Cardiac muscle cell (in vitro differentiated cells and primary cell): ENCODE results near the gene ADCY5.

DNA sequence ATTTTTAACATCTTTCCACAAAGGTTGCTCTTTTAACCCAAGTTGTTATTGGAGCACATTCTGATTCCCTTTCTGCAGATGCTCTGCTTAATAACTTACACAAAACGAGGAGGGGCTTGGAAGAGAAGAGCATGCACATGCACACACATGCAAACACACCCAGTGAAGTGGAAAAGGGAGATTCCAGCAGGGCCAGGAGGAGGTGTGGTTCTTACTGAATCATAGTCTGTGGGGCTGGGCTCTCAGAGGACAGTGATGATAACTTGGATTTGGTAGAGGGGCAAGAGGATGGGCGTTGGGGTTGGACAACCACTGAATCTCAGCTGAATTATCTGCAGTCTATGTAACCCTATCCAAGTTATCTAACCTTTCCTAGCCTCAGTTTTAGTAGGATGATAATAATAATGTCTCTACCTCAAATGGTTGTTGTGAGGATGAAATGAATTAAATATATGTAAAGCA is 17.7 kb downstream of the PARP14 start:
- RAMPAGE, long total RNA: no peak
- RRBS: no CpG with 5 or more reads among the region's 2 CpGs

DNA sequence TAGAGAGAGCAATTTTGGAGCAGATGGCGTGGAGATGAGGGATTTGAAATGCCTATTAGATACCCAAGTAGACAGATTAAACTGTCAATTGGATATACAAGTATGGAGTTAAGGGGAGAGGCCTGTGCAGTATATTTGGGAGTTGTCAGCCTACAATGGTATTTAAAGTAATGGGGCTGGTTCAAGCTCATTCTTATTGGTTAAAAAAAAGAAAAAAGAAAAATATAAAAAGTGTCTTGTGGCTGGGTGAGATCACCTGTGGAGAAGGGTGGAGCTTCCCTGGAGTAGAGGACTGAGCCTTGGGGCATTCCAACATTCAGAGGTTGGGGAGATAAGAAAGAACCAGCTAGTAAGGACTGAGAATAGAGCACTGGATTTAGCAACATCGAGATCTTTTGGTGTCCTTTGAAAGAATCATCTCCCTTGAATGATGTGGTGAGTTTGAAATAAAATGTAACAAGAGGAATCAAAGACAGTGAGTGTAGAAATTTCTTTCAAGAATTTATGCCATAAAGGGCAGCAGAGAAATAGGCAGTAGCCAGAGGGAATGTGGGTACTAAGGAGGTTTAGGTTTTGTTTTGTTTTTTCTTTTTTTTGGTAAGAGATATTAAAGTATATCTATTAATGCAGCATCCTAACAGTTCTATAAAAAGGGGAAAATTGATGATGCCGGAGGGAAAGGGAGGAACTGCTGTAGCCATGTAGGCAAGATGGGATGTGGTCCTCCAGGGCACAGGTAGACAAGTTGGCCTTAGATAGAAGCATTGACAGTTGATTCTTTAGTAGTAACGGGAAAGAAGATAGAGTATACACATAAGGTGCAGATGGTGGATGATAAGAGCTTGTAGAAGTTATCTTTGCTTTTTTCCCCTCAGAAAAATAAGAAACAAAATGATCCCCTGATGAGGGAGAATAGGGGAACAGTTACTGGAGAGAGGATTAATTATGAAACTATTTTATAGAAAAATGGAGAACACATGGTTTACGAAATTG is 5.4 kb downstream of the SLC49A4 start:
- RAMPAGE, long total RNA: no peak
- RRBS: no CpG with 5 or more reads among the region's 5 CpGs

- RAMPAGE, long total RNA: no peak
- RRBS: no CpG with 5 or more reads among the region's 4 CpGs
Observed at GRCh38 chr3:122880660-122881190, 85.9 kb downstream of the SLC49A4 start.

- RAMPAGE, long total RNA: no peak
- RRBS: no CpG with 5 or more reads among the region's 6 CpGs
Observed at GRCh38 chr3:122969468-122969983, 58.0 kb downstream of the SEMA5B start.

- RAMPAGE, long total RNA: no peak
- RRBS: no CpG with 5 or more reads among the region's 9 CpGs
Observed at GRCh38 chr3:123084642-123085363, 18.0 kb downstream of the PDIA5 start.

DNA sequence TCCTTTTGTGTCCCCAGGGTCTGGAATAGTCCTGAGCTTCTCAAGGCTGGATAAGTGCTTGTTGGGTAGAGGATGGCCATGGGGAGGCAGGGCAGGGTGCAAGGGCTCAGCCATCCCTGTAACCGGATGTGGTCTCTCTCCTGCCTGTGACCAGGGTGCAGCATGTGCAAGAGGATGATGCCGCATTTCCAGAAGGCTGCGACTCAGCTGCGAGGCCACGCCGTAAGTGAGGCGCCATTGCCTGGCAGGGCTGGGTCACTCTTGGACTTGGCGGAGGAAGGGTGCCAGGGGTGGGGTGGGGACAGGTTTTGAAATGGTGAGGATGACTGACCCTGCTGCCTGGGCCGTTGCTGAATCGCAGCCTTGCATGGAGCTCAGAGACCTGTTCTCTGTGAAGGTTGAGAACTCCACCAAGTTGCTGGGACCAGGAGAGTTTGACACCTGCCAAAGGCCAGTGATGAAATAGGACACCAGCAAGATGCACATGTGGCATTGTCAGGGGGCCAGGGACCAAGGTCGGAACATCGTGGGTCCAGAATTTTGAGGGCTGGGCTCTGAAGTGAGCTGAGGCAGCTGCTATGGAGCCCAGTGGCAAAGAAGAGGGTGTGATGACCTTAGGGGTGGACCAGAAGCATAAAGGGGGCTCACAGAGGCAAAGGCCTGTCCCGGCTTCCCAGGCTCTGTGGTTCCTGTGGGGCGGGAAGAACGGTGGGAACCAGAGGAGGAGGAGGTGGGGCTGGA is 49.4 kb downstream of the PDIA5 start:
- RAMPAGE, long total RNA: no peak
- RRBS: no CpG with 5 or more reads among the region's 15 CpGs

DNA sequence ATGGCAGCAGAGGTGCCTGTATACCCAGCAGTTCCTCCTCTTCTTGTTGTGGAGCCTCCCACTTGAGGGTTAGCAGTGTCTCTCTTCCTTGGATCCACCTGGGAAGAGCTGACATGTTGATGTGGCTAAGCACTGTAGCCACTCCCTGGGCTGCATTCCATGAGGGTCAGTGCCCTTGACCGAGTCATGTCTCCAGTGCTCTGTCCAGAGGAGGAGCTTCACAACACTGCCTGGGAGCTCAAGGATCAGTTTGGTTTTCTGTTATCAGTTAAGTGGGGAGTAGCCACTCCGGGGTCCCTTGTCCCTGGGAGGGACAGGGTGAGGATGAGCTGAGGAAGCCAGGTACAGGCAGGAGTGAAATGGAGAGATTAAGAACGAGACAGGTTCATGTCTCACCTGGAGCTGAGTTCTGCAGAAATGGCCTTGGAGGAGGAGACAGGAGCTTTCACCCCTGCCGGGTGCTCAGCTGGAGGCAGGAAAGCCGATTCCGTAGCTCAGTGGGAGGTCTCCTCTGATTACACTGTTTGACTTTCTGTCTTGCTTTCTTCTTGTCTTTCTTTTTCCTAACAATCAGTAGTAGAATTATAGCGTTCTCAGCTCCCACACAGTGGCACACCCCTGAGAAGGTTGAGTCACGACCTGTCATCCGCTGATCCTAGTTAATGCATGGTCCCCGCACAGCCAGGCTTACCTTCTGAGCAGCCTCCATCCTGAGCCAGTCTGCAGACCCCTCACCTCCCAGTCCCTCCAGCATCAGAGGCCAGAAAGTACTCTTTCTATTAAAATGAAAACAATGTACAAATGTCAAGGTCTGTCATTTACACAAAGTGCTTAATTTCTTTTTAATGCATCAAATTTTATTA is 57.8 kb upstream of the SEC22A start:
- RAMPAGE, long total RNA: no peak
- RRBS: no CpG with 5 or more reads among the region's 10 CpGs

DNA sequence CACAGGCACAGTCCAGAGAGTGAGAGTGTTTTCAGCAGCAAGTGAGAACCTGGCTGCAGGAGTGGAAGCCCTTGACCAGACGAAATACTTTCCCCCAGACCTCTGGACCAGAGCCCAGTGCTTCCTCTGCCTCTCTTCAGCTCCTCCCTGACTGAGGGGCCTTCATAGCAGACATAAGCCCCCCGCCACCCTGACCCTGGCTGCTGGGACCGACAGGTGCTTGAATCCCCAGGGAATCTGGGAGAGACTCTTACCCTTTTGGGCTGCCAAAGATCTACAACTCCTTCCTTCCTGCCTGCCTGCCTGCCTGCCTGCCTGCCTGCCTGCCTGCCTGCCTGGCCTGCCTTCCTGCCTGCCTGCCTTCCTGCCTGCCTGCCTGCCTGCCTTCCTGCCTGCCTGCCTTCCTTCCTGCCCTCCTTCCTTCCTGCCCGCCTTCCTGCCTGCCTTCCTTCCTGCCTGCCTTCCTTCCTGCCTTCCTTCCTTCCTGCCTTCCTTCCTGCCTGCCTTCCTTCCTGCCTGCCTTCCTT is 50.2 kb upstream of the SEC22A start:
- RAMPAGE, long total RNA: no peak
- RRBS: no CpG with 5 or more reads among the region's 4 CpGs

- RAMPAGE, long total RNA: no peak
- RRBS: no CpG with 5 or more reads among the region's 13 CpGs
Observed at GRCh38 chr3:123346610-123347281, 102.1 kb downstream of the ADCY5 start.

GRCh38 chr3:123387411-123388094 is 61.3 kb downstream of the ADCY5 start:
- RAMPAGE, long total RNA: no peak
- RRBS: no CpG with 5 or more reads among the region's 3 CpGs

- RAMPAGE, long total RNA: no peak
- RRBS: no CpG with 5 or more reads among the region's 7 CpGs
Observed at GRCh38 chr3:123399819-123400461, 49.0 kb downstream of the ADCY5 start.

GRCh38 chr3:123424400-123425017 is 24.4 kb downstream of the ADCY5 start:
- RAMPAGE, long total RNA: no peak
- RRBS: no CpG with 5 or more reads among the region's 14 CpGs

DNA sequence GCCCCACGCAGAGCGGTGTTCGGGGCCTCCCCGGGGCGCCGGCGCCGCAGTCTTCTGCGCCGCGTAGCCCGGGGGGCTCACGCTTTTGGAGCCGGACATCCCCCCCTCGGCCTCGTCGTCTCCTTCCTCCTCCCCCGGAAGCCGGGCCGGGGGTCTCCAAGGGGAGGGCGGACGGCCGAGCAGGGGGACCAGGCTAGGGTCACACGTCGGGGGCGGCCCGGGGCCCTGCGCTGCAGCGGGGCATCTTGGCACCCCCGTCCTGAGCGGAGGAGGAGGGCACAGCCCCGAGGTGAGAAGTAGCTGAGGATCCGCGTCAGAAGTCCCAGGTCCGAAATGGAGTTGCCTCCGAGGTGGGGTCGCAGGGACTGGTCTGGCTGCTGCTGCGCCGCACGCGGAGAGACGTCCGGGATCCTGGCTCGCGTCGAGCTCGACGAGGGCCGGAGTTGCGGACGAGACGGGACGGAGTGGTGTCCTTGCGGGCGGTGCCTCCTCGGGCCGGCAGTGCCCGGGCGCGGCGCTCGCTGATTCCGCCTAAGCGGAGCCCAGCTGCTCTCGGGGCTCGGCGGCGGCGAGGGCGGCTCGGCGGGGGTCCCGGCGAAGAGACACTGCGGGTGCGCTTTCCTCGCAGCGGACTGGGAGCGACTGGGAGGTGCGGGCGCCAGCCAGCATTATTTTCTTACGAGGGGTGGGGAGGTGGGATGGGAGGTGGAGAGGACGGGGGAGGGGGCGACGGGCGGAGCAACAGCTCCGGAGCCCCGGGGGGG is at the start of gene ADCY5:
TSS of gene ADCY5 (minus strand) at position 644 of the 764 bp plus-strand sequence.
- RAMPAGE, long total RNA: no peak
- RRBS: 2% methylated on average over 42 of the region's 88 CpGs

- RAMPAGE, long total RNA: no peak
- RRBS: 72% methylated on average over 2 of the region's 17 CpGs
Observed at GRCh38 chr3:123695632-123696826, 111.2 kb upstream of the HACD2 start.

DNA sequence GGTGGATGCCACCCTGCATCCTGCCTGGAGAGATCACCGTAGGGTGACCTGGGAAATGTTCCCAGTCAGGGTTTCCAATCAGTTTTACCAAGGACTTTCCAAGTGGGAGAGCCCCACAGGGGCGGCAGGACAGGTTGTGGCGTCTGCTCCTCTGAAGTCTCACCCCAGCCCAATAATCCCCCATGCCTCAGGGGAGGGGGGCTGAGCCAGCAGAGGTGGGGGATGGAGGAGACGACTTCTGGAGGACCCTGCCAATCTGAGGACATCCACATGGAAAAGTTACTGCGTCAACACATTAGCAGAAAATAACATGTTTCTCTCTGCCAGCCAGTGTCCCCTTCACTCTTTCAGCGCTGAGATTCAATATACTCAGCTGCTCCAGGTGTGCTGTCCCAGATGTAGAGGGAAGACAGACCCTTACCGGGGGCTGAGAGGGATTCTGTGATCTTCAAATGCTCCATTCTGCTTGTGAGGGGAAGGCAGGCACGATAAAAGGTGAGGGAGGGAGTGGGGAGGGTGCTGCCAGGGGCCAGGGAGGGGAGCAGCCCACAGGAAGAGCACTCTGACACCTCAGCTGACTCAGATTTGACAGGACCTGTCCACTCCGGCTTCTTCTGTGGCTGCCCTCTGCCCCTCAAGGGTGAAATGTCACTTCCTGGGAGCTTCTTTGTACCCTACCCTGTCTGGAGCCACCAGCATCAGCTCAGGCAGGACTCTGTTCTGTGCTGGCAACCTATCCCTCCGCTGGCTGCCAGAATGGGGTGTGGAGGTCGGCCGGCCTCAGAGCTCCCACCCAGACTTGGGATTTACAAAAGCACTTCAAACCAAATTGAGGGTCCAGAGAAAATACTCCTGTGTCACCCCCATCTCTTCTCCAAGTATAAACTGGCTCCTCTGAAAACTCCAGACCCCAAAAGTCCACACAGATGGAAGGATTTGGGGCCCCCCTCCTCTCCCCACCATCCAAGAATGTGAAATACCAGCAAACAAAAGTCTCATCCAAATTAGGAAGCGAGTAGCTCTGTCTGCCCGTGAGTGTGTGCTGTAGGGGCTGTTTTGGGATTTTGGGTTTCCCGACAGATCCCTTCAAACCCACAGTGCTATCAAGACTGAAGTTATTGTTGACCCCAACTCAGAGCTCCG is 113.9 kb upstream of the HACD2 start:
- RAMPAGE, long total RNA: no peak
- RRBS: no CpG with 5 or more reads among the region's 16 CpGs

GRCh38 chr3:123700350-123700702 is 115.5 kb upstream of the HACD2 start:
- RAMPAGE, long total RNA: no peak
- RRBS: no CpG with 5 or more reads among the region's 11 CpGs

GRCh38 chr3:123702105-123702440 is 117.2 kb upstream of the HACD2 start:
- RAMPAGE, long total RNA: no peak
- RRBS: no CpG with 5 or more reads among the region's 2 CpGs

- RAMPAGE, long total RNA: no peak
- RRBS: no CpG with 5 or more reads among the region's 14 CpGs
Observed at GRCh38 chr3:123766479-123767297, 117.4 kb downstream of the MYLK start.

DNA sequence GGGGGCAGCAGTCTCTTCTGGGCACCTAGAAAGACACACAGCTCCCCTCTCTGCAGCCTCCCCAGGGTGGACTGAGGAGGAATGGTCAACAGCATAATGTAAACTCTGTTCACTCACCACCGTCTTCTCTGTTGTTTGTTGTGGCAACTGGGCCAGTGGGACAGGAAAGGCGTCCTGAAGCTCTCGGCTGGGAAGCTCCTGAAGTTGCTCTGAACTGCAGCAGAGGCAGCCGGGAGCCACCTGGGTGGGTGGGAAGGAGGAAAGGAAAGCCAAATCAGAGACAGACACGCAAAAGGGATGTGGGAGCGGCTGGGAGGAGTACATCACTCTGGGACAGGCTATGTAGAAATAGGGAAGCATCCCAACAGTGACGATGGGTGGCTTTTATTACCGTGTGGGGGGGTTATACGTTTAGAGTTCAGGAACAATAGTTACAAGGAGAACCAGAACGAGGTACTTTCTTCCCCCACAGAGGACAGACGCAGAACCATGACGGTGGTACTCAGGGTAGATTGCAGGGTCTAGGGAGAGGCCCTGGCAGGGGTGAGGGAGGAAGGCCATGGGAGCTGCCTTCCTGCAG is 52.6 kb downstream of the MYLK start:
- RAMPAGE, long total RNA: no peak
- RRBS: no CpG with 5 or more reads among the region's 12 CpGs

DNA sequence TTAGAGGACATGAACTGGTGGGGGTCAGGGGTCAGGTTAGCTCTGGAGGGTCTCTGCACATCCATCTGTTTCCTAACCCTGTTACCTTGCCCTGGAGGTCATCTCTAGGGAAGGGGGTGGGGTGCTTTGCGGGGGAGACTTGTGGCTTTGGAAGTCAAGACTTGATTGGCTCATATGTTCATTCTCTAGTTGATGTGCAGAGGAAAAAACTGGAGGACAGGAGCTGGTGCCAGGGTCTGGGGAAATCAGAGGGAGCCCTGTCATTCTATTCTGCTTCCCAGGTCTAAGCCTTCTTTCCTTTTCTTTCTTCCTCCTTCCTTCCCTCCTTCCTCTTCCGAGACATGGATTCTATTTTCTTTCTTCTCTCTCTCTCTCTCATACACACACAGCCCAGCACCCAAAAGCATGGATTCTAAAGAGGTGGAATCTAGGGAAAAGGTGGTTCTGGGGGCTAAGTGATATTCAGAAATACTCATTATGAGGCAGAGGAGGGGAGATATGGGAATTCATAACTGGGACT is 1.8 kb downstream of the KALRN start:
- RAMPAGE, long total RNA: no peak
- RRBS: no CpG with 5 or more reads among the region's 2 CpGs